ENCODE measurements around the gene PPP1R2B.

DNA sequence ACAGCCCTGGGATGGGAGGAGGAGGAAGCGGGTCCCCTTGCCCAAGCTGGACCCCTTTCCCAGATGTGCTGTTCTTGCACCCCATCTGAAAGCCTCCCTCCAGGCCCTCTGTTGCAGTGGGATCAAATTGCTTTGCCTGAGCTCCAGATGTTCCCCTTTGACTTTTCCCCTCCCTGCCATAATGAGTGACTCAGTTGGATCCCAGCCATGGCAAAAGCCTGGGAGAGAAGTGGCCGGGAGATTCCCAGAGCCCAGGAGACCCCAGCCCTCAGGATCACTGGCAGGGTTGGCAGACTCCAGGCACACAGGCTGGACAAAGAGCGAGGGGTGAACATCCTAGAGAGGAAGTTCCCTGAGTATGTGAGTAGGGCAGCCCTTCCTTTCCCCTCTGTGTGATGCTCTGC, 21.6 kb downstream of the SPARC start:
- RRBS: no CpG with 5 or more reads among the region's 3 CpGs

DNA sequence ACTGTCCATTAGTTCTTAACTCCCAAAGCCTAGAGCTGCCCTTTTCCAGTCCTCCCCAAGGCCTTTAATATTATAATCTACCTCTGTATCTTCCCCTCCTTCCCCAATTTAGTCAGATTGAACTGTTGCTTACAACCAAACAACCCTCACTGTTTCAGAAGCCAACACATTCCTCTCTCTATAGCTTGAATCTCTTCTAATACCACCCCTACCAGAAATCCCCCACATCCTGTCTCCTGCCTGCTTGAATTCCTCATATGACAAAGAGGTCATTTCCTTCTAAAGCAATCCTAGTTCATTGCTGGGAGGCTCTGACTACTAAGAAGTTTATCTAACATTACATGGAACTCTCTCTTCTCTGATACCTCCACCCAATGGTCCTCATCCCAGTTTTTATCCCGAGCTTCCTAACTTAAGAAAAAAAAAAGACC, 11.1 kb downstream of the SPARC start:
- RRBS: no CpG with 5 or more reads among the region's 1 CpG

DNA sequence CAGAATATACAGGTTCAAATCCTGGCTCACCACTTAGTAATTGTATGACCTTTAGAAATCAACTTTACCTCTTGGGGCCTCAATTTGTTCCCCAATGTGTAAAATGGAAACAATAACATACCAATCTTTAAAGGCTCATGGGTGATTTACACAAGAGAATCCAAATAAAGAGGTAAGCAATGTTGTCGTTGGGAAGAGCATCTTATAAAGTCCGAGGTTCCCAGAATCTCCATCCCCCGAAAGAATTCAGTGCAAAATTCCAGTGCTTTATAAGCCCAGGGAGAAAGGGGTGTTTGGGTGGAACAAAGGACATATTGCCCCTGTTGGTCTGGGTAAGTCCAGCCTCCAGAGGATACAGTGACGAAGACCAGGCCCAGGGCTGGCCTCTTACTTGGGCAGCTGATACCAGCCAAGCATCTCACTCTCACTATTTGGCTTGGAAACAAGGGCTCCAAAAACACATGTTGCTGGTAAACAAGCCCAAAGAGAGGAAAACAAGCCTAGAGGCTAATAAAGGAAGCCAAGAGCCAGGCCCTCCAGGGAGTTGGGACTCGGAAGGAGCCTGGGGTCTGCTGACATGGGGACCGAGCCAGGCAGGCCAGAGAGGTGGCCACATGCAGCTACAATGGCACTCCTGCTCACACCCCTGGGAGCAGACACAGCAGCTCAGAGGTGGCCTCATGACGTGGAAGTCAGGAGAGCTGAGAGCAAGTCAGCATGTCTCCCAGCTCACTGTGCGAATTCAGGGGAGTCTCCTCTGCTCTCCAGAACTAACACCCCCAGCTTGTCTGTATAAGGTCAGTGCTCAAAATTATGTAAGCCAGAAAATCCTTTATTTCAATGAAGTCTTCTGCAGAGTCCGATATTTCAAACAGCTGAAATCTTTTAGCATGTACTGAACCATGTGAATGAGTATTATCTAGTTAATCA, 5.8 kb downstream of the SPARC start:
- RRBS: no CpG with 5 or more reads among the region's 9 CpGs

DNA sequence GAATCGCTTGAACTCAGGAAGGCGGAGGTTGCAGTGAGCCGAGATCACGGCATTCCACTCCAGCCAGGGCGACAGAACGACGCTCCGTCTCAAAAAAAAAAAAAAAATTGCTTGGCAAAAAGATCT, 1.9 kb upstream of the G3BP1 start:
- RRBS: no CpG with 5 or more reads among the region's 8 CpGs

DNA sequence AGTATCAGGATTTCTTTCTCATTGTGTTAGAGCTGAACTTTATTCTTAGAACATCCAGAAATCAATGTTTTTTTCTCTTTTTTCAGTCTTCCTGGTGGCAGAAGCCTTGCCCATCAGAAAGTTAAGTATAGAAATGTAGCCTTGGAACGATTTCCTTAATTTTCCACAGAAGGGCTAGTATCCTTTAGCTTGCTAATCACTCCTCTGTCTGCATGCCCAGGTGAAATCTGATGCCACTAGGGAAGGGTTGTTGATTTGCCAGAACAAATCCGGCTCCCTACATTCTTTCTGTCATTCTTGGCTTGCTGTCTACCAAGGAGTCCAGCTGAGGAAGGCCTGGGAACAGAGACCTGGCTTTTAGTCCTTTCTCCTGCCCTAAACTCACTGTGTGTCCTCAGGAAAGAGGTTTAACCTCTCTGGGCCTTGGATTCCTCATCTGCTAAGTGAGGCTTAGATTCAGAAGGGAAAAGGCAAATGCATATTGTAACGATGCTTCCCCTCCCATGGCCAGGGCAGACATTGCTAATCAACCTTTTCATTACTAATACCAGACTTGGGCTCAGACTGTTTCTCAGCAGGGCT, 3.8 kb downstream of the GALNT10 start:
- RRBS: no CpG with 5 or more reads among the region's 3 CpGs

GRCh38 chr5:154221663-154222018, 31.1 kb downstream of the GALNT10 start:
- RRBS: no CpG with 5 or more reads among the region's 6 CpGs

GRCh38 chr5:154272825-154273663, 82.5 kb downstream of the GALNT10 start:
- RRBS: no CpG with 5 or more reads among the region's 6 CpGs

GRCh38 chr5:154352656-154353091, 93.1 kb upstream of the SAP30L start:
- RRBS: no CpG with 5 or more reads among the region's 7 CpGs

DNA sequence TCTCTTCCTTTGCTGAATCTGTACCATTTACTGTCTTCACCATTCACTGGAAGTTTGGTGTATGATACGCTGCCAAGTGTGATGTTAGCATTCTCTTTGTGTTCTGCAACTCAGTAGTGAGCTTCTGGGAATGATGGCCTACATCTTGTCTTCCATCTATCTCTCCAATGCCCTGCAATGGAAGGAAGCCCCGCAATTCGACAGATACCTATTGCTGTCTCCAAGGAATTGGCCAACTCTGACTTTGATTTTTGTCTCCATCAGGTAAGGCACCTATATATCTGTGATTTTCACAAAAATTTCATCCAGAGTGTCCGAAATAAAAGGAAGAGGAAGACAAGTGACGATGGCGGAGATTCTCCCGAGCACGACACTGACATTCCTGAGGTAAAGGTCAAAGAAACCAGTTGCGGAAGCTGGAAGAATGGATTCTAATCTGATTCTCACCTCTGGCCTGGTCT, 5.1 kb downstream of the SAP30L start:
- RRBS: no CpG with 5 or more reads among the region's 9 CpGs

DNA sequence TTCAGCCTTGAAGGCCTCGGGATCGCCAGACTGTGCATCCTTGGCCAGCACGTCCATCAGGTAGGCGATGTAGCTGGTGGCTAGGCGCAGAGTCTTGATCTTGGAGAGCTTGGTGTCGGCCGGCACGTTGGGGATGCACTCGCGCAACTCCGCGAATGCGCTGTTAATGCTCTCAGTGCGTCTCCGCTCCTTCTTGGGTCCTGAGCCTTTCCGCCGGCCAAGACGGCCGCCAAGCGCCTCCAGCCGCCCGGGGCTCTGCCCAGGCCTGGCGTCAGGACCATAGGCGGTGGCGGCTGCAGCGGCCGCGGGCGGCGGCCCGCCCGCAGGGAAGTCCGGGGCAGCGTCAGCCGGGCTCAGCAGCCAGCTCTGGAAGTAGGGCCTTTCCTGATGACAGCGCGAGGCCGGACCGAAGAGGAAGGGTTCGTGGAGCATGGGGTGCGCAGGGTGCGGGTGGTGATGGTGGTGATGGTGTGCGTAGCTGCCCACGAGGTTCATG, 465 bp downstream of the HAND1 start:
- RRBS: 3% methylated on average over 23 of the region's 44 CpGs

DNA sequence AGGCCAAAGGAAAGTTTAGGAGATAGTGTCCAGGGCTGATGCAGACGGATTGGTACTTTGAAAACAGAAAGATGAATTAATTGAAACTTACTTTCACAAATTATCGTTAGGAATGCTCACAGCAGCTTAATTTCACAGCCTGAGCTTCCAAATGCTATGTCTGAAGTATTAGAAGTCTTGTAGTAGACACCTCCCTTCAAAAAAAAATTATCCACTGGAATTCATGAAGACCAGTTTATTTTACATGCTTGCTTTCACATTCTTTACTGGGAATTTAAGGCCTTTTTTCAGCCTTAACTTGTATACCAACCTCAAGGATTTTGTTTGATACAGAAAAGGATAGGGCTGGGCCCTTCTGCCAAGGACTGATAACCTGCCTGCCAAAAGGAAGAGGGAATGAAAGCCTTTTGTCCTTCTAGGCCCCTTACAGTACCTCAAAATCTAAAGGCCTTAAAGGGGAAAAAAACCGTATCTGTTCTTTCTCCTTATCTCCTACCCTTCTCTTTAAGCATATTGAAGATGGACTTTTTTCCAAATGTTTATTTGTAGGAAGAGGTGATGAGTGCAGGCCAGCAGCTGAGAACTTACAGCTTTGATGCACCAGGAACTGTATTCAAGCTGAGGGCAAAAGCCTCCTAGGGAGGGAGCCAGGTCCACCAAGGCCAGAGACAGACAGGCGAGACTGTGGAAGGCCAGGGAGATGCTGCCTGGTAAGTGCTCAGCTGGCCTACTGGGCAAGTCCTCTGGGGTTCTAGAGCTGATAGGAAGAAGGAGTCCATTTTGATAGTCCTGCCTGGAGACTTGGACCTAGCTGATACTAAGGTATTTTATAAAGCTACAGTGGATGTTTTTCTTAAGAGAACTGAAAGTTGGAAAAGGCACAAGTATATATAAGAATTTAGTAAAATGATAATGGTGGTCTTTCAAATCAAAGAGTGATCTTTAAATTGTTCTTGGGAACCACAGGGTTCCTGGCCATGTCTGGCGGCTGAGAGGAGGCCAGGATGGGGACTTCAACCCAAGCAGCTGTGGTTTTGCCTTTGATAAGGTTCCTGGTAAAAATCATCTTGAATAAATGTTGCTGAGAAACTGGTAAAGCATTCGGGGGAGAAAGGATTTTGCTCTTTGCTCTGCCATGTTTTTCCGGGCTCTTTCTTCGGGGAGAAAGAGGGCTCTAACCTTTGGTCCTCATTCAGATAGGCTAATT, 31.7 kb downstream of the FAXDC2 start:
- RRBS: no CpG with 5 or more reads among the region's 8 CpGs

DNA sequence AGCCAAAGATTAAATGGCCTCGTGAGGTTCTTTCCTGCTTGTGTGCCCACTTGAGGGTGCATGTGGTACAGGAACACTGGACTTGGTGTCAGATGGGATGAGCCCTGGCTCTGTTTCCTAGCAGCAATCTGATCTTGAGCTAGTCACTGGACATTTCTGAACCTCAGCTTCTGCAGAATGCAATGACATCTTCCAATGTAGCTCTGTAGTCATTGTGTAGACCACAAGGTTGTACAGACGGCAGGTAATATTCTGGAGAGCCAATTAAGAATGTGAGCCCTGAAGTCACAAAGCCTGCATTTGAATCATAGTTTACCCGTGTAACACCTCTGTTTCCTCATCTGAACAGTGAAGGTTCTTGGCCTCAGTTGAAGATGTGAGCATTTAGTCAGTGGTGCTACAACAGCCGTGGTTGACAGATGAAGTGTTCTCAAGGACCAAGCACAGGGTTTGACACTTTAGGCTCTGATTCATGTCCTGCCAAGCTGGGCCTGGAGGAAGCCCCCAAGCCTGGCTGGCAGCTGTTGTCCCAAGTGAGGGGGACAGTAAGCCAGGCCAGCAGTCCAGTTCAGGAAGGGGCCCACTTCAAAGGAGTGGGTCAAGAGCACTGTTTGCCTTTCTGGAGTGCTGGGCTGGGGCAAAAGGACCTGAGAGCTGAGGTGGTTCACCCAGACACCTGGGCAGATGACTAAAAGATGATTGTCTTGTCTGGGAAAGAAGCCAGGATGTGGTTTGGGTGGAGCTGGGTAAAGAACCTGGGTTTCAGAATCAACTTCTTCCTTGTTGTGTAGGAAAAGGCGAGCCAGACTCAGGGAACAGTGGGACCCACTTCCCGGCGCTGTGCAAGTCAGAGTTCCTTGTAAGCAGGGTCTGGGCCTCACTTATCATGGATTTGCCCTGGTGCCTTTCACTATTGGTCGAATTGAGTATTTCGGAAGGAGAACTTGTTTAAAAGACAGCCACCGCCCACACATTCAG, 20.7 kb downstream of the FAXDC2 start:
- RRBS: no CpG with 5 or more reads among the region's 10 CpGs

DNA sequence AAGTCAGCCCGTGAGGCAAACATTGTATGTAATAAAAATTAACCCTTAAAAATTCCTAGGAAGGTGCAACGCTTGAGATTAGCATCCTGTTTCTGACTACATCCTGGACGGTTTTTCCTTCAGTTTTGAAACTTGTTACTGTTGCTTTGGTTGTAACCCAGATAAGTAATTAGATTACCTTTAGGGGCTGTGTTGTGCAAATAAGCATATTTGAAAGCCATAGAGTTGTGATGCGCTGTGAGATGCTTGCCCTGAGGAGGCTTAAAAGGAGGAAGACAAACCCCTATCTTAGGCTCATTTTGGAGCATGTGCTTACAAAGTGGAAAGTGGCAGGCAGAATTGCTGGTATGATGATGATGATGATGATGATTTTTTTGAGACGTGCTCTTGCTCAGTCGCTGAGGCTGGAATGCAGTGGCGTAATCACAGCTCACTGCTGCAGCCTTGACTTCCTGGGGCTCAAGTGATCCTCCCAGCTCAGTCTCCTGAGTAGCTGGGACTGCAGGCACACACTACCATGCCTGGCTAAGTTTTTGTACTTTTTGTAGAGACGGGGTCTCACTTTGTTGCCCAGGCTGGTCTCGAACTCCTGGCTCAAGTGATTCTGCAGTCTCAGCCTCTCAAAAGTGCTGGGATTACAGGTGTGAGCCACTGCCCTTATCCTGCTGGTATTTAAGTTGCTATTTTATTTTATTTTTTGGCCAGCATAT, 1.7 kb downstream of the CNOT8 start:
- RRBS: no CpG with 5 or more reads among the region's 9 CpGs

DNA sequence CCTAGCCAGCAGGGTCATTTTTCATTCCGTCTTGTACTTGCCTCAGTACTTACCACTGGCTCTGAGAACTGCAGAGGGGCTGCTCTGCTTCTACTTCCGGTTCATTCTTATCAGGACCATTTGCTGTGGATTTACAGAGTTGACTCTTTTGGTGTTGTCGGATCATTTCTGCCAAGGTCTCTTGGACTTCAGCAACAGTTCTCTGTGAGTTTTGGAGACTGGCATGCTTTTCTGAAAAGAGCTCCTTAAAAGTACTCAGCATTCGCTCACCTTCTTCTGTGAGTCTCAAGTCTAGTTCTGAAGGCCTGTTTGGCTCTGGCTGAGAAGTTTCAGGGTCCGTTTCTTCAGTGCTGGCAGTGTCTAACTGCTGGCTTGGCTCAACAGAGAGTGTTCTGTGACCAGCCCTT, 32.8 kb downstream of the CNOT8 start:
- RRBS: no CpG with 5 or more reads among the region's 5 CpGs

GRCh38 chr5:155729072-155729436, 597.9 kb upstream of the SGCD start:
- RRBS: no CpG with 5 or more reads among the region's 19 CpGs

DNA sequence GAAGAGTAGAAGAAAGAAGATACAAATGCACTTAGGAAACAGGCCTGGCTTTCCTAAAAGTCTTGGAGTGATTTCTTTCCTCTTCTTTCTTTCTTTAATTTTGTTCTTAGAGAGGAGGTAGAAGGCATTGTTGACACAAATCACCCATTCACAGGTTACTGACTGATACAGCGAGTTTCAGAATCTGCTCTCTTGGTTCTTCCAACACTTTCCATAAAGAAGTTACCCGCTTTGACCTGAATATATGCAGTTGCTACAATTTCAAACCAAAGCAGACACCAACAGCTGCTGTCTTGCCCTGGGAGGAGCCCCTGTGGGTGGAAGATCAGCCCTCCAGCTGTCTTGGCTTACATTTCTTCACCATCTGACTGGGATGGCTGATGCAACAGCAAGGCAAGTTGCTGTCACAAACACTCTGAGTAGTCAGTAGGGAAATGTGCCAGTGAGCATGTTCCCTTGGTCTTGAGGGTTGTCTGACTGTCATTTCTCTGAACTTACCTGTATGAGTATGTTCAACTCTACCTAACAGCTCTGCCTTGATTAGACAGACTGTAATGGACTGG, 152.8 kb downstream of the SGCD start:
- RRBS: no CpG with 5 or more reads among the region's 2 CpGs

GRCh38 chr5:156850135-156850708, at the start of gene PPP1R2B:
Gene PPP1R2B, plus strand, starts transcription at chr5:156850295.
- RRBS: no CpG with 5 or more reads among the region's 47 CpGs

DNA sequence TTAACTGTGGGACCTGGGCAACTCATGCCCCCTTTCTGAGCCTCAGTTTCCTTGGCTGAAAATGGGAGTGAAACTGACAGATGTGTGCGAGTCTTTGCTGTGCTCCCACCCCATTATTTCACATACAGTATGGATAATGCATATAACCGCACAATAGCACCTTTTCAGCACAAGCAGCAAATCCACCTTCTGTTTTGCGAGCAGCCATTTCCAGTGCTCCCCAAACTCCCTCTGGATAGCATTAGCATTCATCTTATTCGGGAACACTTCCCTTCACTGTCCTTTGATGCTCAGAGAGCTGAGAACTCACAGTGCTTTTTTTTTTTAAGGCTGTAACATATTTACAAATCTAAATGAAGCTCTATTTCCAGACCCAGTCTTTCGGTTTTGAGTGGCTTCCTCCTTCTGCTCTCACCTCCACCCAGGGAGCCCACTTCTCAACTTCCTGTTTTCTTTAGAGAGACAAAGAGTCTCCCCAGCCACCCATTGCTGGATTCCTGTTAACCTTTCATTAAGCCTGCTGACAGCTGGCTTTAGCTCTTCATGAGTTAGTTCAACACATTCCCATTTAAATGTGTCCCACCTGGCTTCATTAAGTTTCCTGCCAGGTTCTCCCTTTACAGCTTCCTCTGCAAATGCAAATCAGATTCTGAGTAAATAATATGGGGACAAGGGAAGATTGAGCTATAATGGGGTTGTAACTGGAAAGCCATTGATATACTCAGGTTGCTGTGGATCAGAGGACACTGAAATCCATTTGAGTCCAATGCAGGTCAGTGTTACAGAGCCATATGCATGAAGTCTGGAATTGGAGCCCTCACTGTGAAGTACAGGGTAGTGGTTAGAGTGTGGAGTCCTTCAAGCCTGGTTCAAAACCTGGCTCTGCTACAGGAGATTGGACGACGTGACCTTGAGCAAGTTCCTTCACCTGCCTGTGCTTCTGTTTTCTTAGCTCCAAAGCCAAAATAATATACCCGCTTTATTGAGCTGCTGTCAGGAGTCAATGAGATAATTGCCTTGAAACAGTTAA, 48.9 kb downstream of the TIMD4 start:
- RRBS: no CpG with 5 or more reads among the region's 8 CpGs

DNA sequence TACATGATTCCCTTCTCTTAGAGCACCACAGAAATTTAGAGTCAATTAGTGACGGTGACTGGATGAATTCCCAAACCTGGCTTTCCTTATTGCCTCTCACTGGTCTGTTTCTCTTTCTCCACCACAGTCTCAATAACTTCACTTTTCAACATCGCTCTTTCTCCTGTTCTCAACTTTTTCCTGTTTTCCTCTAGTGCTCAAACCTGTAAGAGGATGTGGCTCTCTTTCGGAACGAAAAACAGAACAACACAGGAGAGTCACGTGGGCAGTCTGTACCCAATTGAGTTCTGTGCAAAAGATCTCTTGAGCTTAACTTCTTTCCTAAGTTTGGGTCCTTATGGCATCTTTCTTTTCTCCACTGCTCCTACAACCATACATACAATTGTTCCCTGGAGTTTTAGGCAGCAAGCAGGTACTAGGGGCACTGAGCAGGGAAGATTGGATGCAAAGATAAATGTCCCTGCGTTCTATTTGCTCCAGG, 8.9 kb downstream of the HAVCR1 start:
- RRBS: no CpG with 5 or more reads among the region's 6 CpGs